Umbilical cord (tissue), 2 donors: ENCODE measurements around a stretch of chr14.

DNA sequence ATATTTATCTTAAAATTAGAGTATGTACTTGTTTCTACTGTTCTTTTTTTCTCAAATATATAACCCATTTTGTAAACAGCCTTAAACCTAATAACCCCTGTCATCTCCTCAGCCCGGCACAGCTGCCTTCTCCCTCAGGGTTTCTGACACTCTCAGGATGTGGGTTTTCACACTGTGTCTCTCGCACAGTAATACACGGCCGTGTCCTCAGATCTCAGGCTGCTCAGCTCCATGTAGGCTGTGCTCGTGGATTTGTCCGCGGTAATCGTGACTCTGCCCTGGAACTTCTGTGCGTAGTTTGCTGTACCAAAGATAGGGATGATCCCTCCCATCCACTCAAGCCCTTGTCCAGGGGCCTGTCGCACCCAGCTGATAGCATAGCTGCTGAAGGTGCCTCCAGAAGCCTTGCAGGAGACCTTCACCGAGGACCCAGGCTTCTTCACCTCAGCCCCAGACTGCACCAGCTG is 1188.2 kb downstream of the TMEM121 start:
- RAMPAGE, long total RNA: no peak

- RAMPAGE, long total RNA: no peak
These were observed 1188.6 kb downstream of the TMEM121 start for GRCh38 chr14:106714996-106715323.

DNA sequence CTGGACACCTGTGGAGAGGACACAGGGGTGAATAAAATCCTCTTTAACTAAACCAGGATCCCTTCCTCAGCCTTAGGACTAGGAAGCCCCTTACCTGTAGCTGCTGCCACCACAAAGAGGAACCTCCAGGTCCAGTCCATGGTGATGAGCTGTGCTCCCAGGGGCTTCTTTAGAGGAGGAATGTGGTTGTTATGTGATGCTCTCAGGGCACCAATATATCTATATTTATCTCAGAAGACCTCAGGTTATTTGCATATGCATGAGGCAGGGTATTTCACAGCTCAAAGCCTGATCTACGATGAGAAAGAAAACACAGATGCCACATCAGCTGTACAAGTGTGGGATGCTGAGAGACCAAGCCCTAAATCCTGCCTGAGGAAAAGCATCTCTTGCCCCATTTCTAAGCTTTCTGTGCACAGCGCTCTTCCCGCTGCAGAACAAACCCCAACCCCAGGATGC is 1236.0 kb downstream of the TMEM121 start:
- RAMPAGE, long total RNA: no peak

DNA sequence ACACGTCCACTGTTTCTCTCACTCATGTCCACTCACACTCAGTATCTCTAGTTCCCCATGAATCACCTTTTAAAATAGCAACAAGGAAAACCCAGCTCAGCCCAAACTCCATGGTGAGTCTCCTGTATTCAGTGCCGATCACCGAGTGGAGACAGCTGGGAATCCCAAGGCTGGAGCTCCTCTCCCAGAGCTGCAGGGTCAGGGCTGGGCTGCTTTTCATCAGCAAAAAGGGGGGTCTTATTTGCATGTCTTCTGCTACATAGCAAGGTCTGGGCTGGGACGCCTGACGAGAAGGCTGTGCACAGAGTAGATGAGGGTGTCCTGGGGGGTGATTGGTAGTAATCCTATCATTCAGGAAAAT is 1276.6 kb downstream of the TMEM121 start:
- RAMPAGE, long total RNA: no peak

- RAMPAGE, long total RNA: no peak
These were observed 1318.1 kb downstream of the TMEM121 start for GRCh38 chr14:106844313-106845011.